B cell (primary cell): ENCODE results near the gene PABPC3.

DNA sequence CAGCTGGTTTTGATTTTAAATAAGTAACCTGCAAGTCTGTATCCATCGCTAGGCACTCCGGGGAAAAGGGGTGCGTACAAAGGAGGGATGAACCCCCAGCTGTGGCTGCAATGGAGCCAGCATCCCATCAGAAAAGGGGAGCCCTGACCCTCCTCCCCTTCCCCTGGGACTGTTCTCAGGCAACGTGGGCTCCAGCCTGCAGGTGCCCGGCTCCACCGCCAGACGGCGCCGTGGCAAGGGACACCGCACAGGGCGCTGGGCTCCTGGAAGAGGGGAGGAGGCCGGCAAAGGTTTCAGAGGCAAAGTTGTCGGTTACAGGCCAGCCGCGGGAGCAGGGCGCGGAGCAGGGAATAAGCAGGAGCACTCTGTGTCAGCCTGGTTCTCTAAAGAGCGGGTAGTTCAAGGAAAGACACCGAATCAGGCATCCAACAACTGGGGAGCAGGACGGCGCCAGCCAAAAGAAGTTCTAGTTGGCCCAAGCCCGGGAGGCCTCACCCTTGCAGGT, 53.1 kb upstream of the ATP12A start:
- PRO-cap: no peak
- CAGE, long polyA plus RNA: no peak

- PRO-cap: unidirectional peak, minus-strand start at chr13:24685781
- CAGE, long polyA plus RNA: no peak
Measured at GRCh38 chr13:24685678-24685877, 5.4 kb downstream of the ATP12A start.

- PRO-cap: no peak
- CAGE, long polyA plus RNA: no peak
Measured at GRCh38 chr13:24905295-24906412, 17.0 kb downstream of the CENPJ start.

GRCh38 chr13:24923257-24923744, 640 bp upstream of the CENPJ start:
- PRO-cap: bidirectional peak, plus-strand start at chr13:24923568, minus-strand start at chr13:24923396
- CAGE, long polyA plus RNA: no peak

DNA sequence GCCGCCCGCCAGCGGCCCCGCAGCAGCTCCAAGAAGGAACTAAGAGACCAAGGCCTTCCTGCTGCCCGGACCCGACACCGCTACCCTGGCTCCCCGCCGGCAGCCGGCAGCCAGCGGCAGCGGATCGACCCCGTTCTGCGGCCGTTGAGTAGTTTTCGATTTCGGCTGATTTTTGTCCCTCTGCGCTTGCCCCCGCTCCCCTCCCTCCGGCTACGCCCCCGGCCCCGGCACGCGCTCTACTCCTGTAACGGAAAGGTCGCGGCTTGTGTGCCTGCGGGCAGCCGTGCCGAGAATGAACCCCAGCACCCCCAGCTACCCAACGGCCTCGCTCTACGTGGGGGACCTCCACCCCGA, at the start of gene PABPC3:
TSS of gene PABPC3 (plus strand) at position 230 of the 354 bp plus-strand sequence.
- PRO-cap: no peak
- CAGE, long polyA plus RNA: no peak

DNA sequence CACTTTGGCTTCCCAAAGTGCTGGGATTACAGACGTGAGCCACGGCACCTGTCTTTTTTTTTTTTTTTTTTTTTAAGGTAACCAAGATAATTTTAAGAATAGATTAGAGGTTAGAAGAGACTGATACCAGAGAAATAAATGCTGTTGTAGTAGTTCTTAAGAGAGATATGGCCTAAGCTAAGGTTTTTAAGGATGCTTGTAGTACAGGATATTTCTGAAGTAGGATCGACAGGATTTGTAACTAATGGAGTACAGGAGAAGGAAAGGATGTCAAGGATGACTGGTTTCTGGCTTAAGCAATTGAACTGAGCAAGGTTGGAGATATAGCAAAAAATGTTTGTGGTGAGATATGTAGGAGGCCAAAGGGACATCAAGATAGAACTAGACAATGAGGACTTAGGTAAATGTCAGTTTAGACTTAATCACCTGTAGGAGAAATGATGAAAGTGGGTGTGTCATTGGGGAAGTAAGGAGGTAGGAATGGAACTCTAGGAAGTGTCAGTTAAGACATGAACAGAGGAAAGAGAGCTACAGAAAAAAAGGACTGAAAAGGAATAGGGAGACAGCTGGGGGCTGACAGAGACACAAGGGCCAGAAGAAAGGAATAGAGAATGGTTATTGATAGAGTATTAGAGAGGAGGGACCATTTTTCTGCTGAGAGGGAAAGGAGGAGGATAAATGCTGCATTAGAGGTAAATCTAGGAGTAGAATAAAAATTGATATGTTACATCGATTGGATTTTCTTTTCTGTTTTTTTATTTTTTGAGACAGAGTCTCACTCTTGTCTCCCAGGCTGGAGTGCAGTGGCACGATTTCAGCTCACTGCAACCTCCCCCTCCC, 10.4 kb downstream of the NUP58 start:
- PRO-cap: no peak
- CAGE, long polyA plus RNA: no peak

DNA sequence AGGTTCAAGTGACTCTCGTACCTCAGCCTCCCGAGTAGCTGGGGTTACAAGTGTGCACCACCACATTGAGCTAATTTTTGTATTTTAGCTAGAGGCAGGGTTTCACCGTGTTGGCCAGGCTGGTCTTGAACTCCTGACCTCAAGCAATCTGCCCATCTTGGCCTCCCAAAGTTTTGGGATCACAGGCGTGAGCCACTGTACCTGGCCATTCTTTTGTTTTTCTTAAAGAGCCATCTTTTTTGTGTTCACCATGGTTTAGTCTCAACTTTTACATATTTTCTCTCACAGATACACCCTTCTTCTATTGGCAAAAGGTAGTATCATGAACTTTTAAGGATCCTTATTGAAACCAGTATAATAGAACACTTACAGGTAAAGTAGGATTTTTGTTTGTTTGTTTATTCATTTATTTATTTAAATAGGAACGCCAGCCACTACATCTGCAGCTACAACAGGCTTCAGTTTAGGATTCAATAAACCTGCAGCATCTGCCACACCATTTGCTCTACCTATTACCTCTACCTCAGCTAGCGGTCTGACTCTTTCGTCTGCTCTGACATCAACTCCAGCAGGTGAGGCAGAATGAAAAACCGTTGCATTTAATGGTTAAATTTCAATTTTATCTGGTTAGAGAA, 11.2 kb downstream of the NUP58 start:
- PRO-cap: no peak
- CAGE, long polyA plus RNA: no peak

GRCh38 chr13:25489174-25489818, 117.5 kb downstream of the ATP8A2 start:
- PRO-cap: no peak
- CAGE, long polyA plus RNA: no peak

DNA sequence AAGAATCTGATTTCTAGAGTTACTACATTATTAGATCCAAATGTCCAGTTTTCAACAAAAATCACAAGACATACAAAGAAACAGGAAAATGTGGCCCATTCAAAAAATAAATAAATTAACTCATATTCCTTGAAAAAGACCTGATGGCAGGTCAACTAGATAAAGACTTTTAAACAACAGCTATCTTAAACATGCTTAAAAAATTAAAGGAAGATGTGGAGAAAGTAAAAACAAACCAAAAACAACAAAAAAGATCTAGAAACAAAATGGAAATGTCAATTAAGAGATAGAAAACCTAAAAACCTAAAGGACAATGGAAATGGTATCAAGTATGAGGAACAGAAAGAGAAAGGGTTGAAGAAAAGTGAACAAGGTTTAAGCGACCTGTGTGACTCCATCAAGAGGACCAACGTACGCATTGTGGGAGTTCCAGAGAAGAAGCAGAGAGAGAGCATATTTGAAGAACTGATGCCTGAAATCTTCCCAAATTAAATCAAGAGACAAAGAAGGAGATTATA, 62.9 kb downstream of the CDK8 start:
- PRO-cap: no peak
- CAGE, long polyA plus RNA: no peak

DNA sequence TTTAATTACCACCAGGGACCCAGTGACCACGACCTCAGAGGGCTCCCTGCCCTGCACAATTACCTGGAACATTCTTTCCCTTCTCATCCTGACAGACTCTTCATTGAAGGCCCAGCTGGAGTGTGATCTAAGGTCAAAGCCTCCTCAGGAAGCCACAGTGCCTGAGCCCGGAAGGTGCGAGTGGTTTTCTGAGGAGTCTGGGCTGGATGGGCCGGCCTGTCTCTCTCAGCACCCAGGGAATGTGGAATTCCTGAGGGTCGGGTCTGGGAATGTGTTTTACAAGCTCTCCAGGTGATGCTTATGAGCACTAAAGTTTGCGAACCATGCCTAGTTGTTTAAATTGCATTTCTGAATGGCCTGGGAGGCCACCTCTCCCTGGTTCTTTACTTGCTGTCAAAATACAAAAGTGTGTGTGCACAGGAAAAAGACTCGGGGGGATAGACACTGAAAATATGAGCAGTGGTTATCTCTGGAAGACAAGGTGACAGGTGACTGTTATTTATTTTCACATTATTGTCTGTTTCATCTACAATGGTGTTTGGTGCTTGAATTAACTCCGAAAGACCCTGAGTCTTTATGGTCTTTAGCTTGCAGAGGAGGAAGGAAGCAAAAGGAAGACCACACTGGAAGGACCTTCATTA, 193.0 kb downstream of the USP12 start:
- PRO-cap: no peak
- CAGE, long polyA plus RNA: no peak

DNA sequence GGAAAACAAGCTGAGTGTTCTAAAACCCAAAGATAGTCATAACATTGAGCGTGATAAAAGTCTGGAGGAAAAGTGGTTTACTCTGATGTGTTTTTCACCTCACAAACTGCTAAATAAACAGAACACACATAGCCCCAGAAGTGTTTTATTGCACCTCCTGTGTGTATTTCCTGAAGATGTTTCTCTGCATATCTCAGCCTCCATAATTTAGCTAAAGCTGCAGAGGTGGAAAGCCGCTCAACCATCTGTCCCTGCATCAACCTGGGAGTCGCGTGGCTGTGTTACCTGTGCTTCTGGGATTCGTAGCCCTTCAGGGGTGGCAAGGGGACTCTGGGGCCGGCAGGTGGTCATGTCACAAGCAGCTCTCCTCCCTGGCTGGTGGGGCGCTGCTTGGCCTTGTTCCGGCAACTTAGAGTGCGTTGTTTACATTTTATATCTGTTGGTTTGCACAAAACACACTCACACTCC, 191.1 kb downstream of the USP12 start:
- PRO-cap: no peak
- CAGE, long polyA plus RNA: no peak

DNA sequence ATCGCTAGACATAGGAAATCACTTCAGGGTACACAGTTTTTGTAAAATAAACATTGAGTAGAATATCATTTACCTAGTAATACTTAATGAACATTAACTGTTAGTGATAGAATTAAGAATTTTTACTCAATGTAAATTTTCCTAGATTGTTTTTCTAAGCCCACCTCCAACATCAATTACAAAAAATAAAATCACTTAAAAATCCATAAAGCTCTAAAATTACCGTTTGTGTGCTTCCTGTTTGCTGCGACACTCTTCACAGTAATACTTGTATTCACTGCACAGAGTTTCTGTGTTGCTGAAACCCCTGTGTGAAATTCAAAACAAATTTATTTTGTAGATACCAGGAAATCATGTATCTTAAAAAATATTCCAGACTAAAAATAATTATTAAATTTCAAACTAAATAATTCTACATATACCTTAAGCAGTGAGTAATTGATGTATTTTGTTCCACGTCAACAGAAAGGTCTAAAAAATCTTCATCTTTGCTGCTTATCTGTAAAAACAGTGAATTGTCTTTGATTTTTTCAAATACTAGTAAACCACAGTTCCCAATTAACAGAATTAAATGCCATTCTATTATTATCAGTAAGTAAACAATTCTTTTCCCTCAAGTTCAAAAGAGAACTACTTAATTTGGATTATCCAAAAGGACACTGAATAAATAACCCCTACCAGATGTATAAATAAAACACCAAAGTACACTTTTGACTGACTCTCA, 81.8 kb downstream of the USP12 start:
- PRO-cap: no peak
- CAGE, long polyA plus RNA: no peak

DNA sequence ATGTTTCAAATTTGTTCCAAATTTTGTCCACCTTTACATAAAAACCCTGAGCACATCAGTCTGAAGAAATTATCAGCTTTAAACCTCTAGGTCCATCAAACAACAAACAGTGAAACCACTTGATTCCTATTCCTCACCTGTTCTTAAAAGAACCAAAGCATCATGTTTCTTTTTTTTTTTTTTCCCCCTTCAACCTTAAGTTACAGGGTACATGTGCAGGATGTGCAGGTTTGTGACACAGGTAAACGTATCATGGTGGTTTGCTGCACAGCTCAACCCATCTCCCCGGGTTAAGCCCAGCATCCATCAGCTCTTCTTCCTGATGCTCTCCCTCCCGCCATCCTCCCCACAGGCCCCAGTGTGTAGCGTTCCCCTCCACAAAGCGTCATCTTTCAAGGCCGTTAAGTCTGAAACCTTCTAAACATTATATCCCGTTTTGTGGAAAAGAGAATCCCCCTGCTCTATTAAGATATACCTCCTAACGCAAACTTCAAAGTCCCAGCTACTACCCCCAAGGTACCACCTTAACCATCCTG, 10.9 kb downstream of the USP12 start:
- PRO-cap: no peak
- CAGE, long polyA plus RNA: no peak

DNA sequence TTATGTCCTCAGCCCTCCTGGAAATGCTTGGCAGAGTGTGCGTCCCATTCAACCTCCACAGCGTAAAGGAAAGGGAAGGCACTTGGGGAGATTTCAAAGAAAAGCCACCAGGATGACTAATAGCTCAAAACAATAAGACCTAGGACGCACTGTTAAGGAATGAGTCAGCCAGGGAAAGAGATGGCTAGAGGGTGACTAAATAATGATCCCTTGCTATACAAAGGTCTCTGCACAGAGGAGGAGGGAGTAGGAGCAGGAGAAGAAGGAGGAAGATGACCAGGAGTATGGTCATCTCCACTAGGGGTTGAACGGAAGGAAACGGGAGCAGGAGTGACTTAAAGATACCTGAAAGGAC, 23.6 kb upstream of the USP12 start:
- PRO-cap: no peak
- CAGE, long polyA plus RNA: no peak

GRCh38 chr13:27264022-27264516, 6.6 kb upstream of the RASL11A start:
- PRO-cap: no peak
- CAGE, long polyA plus RNA: no peak

DNA sequence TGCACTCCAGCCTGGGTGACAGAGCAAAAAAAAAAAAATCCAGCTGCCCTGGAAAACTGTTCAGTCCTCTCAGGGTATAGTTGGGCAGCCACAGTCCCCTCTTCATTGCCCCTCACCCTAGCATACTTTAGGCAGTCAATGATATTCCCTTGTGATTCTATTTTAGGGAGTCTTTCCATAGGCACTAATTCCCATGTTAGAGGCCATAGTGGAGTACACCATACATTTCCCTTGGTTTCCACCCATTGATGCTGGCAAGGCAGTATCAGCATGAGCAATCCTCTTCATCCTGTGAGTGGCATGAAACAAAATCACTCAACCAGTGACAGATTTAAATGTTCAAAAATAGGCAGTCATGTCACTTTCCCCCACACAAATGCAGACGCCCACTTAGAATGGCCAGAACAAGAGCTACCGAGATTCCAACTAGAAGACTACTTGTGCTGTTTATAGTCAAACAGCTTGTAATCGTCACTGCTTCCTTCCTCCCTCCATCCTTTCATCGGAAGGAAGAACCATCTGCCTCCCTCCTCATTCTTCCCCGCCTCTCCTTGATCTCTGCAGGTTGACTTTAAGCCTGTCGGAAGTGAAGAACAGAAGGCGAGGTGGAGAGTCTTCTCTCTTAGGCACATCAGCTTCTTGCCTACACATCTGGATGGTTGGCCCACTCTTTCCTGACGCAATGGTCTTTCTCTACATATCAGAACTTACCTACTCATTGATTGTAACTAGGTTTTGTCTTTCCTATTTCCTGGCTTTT, 22.5 kb downstream of the RASL11A start:
- PRO-cap: no peak
- CAGE, long polyA plus RNA: no peak

GRCh38 chr13:27403790-27404515, 20.5 kb upstream of the GTF3A start:
- PRO-cap: no peak
- CAGE, long polyA plus RNA: no peak

DNA sequence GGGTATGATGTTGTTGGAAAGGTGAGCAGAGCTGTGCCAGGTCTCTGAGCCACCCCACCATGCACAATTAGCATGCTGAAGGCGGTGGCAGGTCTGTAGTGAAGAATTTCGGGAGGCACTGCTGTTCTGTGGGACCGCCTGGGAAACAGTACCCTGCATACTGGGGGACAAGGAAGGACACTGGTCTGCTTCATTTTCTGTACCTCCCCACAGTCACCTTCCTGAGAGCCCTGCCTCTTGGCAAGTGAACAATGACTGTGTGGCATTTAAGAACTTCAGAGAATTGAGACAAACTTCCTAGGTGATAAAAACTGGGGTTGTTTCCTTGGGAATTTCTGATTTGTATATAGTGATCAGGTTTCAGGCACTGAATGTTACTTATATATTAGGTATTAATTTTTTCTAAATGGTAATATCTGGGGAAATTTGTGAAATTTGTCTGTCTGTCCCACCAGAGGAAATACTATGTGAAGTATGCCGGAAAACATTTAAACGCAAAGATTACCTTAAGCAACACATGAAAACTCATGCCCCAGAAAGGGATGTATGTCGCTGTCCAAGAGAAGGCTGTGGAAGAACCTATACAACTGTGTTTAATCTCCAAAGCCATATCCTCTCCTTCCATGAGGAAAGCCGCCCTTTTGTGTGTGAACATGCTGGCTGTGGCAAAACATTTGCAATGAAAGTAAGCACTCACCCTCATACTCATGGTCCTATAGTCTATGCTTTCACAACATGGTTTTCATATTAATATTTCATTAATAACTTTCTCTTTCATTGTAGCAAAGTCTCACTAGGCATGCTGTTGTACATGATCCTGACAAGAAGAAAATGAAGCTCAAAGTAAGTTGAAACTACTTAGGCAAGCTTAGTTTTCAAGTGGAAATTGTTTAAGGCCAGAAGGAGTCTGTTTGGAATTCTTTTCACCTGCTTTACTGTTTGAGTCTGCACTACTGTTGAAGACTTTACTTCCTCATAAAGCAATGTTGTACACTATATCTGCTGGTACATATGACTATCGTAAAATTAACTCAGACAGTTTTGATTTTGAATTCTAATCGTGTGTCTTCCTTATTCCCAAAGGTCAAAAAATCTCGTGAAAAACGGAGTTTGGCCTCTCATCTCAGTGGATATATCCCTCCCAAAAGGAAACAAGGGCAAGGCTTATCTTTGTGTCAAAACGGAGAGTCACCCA, 10.3 kb downstream of the GTF3A start:
- PRO-cap: no peak
- CAGE, long polyA plus RNA: no peak

GRCh38 chr13:27455328-27455647, 4.9 kb upstream of the MTIF3 start:
- PRO-cap: no peak
- CAGE, long polyA plus RNA: no peak

GRCh38 chr13:27561377-27562124, 58.8 kb downstream of the LNX2 start:
- PRO-cap: no peak
- CAGE, long polyA plus RNA: no peak